Vagina (tissue), 1 donor: ENCODE measurements around the genes DNAJB2, RESP18, GMPPA, EPHA4, FARSB and MOGAT1.

DNA sequence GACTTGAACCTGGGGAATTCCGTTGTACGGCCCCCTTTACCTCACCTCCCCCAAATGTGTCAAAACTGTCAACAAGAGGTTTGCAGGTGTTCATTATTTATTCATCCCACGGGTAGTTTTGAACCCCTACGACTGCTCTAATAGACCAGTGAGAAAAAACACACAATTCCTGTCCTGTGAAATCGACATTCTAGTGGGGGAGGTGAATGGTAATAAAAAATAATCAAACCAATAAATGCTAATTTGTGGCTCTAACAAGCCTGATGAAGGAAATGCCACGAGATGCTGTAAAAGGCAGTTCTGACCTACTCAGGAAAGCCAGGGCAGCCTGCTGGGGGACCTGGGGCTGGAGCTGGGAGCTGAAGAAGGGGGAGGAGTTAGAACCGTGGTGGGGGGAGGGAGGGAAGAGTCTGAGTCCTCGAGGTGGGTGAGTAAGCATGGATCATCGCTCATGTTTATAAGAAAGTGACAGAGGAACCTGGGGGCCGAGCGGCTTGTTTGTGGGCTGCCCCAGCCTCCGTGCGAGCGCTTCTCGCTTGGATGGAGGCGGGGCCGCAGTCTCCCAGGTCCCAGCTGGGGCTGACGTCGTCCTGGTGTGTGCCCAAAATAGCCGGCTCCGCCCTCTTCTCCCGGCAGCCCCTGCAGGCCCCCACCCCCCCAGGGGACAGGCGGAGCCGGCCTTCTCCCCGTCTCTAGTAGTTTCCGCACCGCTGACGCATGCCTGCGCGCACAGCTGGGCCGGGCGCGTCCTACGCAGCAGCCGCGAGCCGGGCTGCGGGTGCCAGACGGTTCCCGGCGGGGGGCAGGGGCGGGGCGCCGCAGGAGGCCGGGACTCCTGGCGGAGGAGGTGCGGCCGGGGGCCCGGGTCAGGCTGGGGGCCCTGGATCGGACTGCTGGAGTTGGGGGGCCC is at the start of gene DNAJB2:
DNAJB2 (plus strand) TSS at position 695 of the 910 bp plus-strand sequence.
- PRO-cap = bidirectional peak, plus-strand start at position 698 of the sequence, minus-strand start at position 538 of the sequence
- RAMPAGE, long total RNA = start-site peak on the plus strand centred at position 794 of the sequence, 95 bp wide, 424 reads

DNA sequence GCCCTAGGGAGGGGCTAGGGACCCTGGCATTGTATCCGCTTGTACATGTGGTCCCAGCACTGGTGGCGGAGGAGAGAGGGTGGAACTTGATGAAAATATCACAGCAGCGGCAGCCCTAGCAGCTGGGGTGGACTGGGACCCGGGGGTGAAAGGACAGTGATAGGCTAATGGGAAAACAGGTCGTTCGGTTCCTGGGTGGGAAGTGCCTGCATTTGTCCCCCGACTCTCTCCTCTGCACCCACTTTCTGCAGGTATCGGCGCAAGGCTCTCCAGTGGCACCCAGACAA is 1.1 kb downstream of the DNAJB2 start:
- PRO-cap = no peak
- RAMPAGE, long total RNA = no peak

DNA sequence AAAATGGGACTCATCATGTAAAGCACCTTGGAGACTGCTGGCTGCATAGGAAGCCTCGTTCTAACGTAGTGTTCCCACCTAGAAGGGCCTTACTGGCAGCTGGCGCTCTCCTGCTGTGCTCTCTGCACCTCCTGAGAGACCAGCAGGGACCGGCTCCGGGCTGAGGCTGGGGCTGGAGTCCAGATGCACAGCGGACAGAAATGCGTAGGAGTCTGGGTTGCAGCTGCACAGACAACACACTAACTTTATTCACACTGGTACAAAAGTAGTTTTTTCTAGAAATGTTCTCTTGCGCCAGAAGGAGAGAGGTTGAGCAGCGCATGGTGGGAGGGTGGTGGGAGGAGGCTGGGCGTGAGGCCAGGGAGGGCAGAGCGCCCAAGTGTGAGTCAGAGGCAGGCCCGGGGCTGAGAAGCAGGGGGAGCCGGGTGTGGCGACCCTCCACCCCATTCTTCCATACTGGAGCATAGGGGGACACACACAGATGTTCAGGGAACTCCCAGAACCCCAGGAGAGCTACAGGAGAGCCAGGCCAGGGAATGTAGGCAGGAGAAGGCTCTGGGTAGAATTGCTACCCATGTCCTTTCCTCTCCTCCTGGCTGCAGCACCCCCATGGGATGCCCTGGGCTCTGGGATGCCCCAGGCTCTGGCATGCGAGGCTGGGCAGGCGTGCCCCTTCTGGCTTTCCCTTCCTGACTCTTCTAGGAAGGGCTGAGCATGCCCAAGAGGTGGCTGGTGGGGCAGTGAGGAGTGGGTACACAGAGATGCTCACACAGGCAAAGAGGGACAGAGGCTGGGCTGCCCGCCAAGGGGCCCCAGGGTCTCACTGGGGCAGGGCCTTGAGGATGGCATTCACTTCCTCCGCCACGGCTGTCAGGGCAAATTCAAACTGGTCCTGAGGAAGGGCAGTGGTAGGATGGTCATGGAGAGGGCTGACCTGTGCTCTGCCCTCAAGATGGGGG is 10.5 kb downstream of the DNAJB2 start:
- PRO-cap = bidirectional peak, plus-strand start at position 384 of the sequence, minus-strand start at position 168 of the sequence
- RAMPAGE, long total RNA = no peak

DNA sequence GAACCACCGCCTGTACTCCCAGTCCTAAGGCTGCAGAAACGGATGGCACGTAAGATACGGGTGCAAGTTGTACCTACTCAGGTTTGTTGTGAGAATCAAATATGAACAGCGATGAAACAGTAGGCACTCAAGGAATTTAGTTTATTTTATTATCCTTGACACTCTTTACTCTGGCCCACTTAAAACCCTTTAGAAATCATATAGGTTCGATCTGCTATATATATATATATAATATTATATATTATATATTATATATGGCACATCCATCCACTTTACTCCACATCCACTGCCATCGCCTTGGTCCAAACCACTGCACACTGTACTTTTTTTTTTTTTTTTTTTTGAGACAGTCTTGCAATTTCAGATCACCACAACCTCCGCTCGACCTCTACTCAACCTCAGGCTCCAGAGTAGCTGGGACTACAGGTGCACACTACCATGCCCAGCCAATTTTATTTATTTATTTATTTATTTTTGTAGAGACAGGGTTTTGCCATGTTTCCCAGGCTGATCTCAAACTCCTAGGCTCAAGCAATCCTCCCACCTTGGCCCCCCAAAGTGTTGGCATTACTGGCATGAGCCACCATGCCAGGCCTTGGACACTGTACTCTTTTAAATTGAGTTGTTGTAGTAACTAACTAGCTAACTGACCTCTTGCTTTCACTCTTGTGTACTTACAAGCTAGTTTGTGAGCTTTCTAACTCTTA is at the start of gene RESP18:
RESP18 (minus strand) TSS at position 293 of the 707 bp plus-strand sequence.
- PRO-cap = no peak
- RAMPAGE, long total RNA = no peak

DNA sequence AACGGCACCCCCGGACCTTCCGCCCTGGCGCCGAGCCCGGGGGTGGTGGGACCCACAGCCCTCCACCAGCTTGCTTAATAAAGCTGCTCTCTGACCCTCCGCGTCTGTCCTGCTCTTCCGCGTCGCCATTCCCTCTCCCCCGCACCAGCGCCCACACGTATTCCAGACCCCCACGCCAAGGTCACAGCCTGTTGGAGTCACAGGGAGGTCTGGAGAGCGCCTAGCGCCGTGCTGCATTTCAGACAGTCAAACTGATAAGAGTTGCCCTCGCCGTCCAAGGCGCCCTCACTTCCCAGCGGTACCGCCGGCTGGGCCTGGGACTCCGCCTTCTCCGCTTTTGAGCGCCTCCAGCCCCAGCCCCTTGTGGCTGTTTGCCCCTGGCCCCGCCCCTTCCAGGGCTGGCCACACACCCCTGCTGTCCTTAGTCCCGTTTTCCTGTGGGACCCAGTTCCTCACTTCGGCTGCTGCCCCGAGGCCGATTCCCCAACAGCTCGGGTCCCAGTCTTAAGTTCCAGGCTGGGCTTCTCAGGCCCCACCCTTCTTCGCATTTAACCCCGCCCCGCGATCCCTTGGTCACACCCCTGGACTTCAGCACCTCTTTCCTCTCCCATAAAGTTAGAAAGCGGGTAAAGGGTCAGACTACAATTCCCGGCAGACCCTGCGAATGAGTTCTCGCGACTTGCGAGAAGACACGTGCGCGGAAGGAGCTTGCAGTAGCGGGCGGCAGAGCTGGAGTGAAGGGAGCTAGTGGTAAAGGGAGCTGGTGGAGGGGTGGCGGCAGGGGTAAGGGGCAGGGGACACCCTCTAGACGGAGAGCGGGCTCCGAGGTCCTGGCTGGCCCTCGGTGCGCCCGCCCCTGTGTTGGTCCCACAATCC is at the start of gene GMPPA:
GMPPA (plus strand) TSS at position 703 of the 876 bp plus-strand sequence.
- PRO-cap = bidirectional peak, plus-strand start at position 713 of the sequence, minus-strand start at position 339 of the sequence
- RAMPAGE, long total RNA = start-site peak on the plus strand centred at position 694 of the sequence, 47 bp wide, 92 reads

DNA sequence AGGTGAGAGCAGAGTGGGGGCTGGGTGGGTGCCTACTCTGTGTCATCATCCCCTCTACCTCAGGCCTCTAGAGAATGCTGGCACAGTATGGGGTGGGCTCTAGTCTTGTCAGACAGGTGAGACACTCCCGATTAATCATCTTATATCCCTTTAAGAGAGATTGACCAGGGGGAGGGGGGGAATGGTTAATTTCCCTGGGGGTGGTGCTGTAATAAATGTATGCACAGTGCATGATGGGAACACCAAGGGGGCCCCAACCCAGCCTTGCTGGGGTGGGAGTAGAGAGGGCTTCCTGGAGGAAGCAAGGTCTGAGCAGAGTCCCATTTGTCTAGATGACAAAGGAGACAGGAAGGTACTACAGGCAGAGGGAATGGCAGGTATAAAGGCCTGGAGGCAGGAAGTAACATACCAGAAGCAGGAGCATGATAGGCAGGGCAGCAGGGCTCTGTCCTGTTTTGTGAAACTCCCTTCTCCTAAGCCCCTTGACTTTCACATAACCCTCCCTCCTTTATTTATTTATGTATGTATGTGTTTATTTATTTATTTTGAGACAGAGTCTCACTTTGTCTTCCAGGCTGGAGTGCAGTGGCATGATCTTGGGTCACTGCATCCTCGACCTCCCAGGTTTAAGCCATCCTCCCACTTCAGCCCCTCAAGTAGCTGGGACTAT is 3.9 kb downstream of the GMPPA start:
- PRO-cap = no peak
- RAMPAGE, long total RNA = no peak

DNA sequence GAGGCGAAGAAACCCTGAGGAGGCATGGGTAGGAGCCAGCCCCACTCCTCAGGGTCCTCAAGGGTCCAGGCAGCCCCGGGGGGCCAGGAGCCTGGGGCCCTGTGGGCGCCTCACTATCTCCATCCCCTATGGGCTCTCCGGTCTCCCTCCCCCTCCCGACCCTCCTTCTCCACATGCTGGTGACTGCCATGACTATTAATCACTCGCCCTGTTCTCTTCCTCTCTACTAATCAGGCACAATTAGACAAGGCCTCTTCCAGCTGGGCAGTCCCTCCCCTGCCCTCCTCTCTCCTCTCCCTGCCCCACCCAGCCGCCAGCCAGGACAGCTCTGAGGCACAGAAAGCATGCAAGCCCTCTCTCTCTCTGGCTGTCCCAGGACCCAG is 5.7 kb downstream of the ASIC4 start:
- PRO-cap = no peak
- RAMPAGE, long total RNA = no peak

- PRO-cap = no peak
- RAMPAGE, long total RNA = no peak
Measured at GRCh38 chr2:219529952-219530357, 13.7 kb downstream of the CHPF start.

DNA sequence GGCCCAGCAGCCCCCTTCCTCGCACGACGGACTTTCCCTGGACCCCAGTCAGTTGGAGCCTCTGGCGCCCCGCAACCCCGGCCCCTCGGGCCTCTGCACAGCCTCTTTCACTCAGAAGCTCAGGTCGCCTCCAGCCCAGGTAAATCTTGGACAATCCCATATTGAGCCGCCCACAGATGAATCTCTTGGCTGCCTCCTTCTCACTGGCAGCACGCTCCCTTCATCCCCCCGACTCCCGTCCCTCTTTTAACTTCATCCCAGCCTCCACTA is 346 bp downstream of the TMEM198 start:
- PRO-cap = no peak
- RAMPAGE, long total RNA = no peak

- PRO-cap = no peak
- RAMPAGE, long total RNA = no peak
Measured at GRCh38 chr2:219624628-219625088, 2.8 kb upstream of the SLC4A3 start.

DNA sequence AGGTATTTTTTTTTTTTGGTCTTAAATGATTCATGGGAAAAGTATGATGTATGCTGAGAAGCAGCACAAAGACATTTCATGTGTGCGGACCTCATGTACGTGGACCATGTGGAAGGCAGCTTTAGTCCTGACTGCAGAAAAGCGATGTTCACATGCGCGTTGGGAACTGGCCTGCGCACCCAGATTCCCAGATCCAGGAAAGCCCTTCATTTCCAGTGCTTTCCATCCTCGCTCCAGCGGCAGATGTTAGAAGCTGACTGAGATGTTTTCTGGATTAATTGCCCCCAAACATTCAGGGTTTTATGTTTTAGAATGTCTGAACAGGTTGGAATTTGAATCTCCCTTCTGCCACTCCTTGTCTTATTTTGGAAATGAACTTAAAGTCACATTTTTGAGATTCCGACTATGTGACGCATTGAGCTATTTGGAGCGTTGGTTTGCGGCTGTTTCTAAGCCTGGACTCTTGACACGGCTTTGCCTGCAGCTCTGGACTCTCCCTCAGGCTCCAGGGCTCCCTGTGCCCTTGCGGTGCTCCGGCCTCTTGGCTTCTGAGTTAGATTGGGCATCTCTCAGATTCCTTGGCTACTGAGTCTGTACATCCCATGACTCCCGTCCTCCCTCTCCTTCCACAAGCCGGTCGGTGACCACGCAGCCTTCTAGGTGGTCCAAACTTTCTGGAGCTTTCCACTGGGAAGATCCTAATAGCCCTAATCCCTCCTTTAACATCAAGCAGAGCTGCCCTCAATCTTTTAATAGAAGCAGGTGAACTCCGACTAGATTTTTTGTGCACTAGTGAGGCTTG is 61.6 kb downstream of the SLC4A3 start:
- PRO-cap = no peak
- RAMPAGE, long total RNA = no peak

DNA sequence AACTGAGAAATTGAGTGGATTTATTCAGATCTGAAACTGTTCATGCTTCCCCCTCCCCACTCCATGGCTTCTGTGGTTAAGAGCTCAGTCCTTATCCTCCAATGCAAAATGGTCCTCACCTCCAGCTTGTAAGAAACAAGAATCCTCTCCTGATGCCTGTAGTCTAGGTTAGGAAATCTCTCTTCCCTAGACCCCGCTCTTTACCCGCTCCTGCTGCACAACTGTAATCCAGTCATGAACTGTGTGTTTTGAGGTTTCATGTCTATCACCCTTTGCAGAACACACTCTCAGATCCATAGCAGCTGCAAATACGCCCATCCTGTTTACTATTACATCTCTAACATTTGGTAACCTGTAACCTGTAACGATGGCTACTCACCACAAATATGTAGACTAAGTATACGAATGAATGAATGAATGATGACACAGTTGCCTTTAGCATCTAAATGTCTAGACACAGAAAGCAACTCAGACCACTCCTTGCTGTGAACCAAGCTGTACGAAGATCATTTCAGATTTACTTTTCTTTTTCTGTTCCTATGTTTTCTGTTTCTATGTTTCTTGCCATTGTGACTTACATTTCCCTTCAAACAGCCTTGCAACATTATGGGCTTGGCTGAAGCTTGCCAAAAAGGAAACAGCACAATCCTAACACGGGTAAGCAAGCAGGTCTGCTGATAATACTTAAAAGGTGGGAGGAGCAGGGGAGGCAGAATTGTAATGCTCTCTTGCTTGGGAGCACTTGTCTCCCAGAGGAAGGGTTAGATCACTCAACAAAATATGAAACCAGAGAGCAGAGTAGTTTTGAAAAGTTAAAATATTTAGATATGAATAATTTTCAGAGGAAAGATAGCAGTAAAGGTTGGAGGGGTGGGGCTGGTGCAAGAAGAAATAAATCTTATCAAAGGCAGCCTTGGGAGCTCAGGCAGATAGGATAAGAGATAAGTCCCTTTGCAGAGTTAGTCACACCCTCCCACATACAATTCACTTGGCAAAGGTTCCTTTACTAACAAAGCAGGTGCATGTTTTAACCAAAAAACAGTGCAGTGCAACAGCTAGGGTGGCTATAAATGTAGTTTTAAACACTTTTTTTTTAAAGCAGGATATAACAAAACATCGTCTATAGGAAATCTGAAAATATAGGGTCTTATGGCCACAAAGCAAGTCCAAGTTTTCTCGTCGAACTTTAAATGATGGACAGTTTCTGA is 53.6 kb downstream of the EPHA4 start:
- PRO-cap = no peak
- RAMPAGE, long total RNA = no peak

GRCh38 chr2:221572063-221572368 is at the start of gene EPHA4:
EPHA4 (minus strand) TSS chr2:221572304.
- PRO-cap = bidirectional peak, plus-strand start at chr2:221572498, minus-strand start at chr2:221572300
- RAMPAGE, long total RNA = no peak

DNA sequence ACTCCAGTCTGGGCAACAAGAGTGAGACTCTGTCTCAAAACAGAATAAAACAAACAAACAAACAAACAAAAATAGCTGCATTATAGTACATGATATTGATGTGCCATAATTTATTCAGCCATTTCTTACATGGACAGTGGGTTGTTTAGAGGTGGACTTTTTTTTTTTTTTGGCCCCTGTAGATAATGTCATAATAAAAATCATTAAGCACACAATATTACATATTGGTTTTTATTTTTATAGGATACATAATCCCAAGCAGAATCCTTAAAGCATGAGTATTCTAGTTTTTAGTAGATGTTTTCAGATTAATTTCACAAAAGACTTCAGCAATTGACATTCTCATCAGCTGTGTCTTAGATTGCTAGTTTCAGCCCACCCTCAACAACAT is 24.0 kb upstream of the ENSG00000288658 start:
- PRO-cap = no peak
- RAMPAGE, long total RNA = no peak

GRCh38 chr2:222555029-222555773 is 100.7 kb downstream of the FARSB start:
- PRO-cap = no peak
- RAMPAGE, long total RNA = start-site peak on the plus strand at chr2:222555163-222555254, 7 reads

- PRO-cap = bidirectional peak, plus-strand start at chr2:222656422, minus-strand start at chr2:222656092
- RAMPAGE, long total RNA = start-site peak on the minus strand at chr2:222656071-222656092, 381 reads
Measured at GRCh38 chr2:222655858-222656654, at the start of gene FARSB. FARSB (minus strand) TSS chr2:222656092.

GRCh38 chr2:222671129-222672107 is at the start of gene MOGAT1:
MOGAT1 (plus strand) TSS chr2:222671658.
- PRO-cap = no peak
- RAMPAGE, long total RNA = start-site peak on the plus strand at chr2:222671652-222671690, 8 reads

GRCh38 chr2:222994109-222994775 is 57.7 kb upstream of the KCNE4 start:
- PRO-cap = bidirectional peak, plus-strand start at chr2:222994596, minus-strand start at chr2:222994395
- RAMPAGE, long total RNA = no peak

- PRO-cap = bidirectional peak, plus-strand start at chr2:223052763, minus-strand start at chr2:223052682; bidirectional peak, plus-strand start at chr2:223053050, minus-strand start at chr2:223052936; bidirectional peak, plus-strand start at chr2:223053273, minus-strand start at chr2:223053182
- RAMPAGE, long total RNA = no peak
Measured at GRCh38 chr2:223052490-223053332, 721 bp downstream of the KCNE4 start.

GRCh38 chr2:223056651-223057435 is 4.9 kb downstream of the KCNE4 start:
- PRO-cap = bidirectional peak, plus-strand start at chr2:223057291, minus-strand start at chr2:223057196
- RAMPAGE, long total RNA = no peak